Sciatic nerve (tissue), 1 donor: ENCODE data around the gene DRAM1.

DNA sequence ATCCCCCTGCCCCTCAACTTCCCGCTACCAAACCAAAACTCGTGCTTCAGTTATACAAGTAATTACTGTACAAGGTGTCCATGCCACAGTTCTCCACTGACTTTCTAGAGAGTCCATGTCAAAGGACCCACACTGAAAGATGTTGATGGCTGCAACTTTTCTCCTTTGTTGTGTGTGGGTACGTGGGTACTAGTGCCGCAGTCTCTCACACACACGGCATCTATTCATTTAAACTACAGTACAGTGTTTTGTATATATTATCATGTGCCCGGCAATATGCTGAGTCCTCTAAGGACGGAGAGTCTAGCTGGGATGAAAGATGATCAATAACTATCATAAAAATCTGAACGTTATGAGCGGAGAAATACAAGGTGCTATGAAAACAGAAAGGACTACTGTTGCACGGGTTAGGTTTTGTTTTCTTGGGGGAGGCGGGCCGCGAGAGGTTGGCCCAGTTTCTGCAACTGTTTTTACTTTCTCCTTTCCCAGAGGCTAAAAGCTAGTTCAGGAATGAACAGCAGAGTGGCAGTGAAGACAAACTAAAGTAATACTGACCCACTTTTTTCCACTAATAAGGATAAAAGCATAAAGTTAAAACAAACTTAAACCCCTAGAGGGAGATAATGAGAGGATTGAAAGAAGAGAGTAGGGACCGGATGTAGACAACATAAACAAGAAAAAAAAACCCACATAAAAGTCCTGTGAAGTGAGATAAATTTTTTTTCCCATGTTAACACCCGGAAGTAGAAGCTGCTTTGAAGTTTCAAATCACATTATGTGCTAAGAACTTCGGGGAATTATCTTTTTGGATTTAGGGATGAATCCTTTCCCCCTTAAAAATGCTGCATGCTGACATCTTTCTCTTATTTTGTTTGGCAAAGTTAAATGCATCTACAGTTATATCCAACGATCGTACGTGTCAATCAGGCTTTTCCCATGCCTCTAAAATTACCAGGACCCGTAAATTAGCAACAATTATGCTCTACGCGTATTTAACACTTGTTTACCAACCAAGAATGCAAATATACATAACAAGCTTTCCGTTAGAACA, 879 bp upstream of the CDK17 start:
- PRO-cap: unidirectional peak, plus-strand start at position 502 of the sequence

DNA sequence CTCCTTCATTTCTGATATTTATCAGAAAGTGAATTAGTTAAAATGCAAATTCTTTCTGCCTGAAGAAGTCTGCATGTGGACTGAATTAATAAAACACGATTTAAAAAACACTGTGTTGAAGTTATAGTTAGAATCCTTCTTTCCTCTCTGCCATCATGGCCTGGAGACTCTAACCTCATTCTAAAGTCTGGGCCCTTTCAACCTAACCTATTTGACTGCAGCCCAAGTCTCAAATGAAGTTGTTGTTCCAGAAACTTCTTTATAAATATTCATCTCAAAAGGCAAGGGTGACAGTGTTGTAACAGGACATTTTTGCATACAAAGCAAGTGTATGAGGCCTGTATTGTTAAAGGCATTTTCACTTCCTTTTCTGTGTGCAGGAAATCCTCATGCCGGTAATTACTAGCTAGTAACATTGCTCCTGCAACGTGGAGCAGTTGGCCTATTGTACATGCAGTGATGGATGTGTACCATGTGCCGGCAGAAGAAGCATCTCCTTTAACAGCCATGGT, 399.0 kb downstream of the NEDD1 start:
- PRO-cap: no peak

GRCh38 chr12:97568472-97569016, 661.5 kb downstream of the NEDD1 start:
- PRO-cap: unidirectional peak, minus-strand start at chr12:97568729

DNA sequence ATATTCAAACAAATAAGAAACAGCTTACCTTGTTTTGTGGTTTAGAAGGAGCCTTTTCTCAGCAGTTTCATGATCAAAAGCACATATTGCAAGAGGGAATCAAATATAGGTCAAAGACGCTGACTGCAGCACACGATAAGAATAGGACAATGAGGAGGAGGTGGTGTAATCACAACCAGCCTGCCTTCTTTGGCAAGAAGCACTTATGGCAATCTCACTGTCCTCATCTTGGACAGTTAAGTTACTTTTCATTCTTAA, 759.1 kb upstream of the TMPO start:
- PRO-cap: no peak

DNA sequence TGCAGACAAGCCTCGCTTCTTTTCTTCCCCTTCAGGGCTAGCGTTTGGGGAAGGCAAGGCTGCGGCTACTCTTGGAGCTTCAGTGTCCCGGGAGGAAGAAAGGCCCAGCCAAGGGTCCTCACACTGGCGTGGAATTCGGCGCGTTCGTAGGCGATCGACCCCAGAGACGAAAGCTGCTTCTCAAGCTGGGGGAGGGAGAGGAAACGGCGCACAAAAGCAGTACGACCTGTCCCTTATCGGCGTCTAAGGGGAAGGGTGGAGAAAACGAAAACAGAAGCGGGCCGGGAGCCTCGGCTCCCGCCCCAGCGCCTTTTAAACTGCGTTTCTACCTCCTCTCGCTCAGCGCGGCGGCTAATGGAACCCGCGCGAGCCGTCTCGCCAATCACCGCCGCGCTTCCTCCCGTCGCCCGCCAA, 235 bp upstream of the TMPO start:
- PRO-cap: bidirectional peak, plus-strand start at position 82 of the sequence, minus-strand start outside the sequence; bidirectional peak, plus-strand start outside the sequence, minus-strand start at position 356 of the sequence

DNA sequence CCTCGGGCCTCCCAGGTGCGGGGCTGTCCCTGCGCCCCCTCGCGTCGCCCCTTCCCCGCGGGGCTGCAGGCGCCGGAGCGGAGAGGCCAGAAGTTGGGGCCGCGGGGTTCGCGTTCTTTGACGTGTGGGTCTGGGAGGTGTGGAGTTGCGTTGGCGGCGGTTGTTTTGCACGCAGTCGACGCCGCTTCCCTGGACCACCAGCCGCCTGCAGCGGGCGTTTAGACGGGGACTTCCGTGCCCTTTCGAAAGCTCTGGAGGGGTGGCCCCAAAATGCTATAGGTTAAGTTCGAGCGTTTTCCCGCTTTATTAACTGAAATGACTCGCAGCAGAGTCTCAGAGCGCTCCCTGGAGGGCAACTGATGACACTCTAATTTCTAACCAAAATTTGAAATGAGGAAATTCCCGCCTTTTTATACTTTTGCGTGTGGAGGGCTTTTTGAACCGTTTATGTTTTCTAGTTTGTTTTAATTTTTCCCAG, 888 bp downstream of the TMPO start:
- PRO-cap: bidirectional peak, plus-strand start at position 177 of the sequence, minus-strand start at position 191 of the sequence

GRCh38 chr12:98578801-98579379, 14.6 kb upstream of the SLC25A3 start:
- PRO-cap: no peak

DNA sequence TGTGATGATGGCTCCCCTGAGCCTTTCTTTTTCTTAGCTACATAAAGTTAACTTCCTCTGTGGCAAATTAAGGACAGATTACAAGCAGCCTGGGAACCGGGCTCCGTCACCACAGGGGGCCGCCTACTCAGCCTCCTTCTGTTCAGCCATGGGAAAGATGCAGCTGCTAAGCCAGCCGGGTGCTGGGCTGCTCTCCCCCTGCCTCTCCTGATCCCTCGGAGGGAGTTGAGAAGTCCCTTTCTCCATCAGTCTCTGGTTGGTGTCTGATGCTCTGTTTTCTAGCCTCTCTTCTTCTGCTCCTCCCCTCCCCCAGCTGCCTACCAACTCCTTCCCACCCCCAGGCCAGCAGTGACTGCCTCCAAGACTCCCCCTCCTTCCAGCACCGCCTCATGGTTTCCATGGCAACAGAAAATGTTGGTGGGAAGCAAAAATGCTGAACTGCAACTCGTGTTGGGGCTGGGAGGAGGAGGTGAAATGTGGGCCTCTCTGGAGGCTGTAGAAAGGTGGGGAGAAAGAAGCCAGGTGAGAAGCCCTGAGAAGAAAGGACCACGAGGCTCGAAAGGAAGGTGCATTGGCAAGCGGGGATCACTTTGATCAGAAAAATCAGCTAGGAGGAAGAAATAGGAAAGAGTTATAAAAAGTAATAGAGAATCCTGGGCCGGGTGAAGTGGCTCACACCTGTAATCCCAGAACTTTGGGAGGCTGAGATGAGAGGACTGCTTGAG, 486.8 kb downstream of the APAF1 start:
- PRO-cap: no peak

DNA sequence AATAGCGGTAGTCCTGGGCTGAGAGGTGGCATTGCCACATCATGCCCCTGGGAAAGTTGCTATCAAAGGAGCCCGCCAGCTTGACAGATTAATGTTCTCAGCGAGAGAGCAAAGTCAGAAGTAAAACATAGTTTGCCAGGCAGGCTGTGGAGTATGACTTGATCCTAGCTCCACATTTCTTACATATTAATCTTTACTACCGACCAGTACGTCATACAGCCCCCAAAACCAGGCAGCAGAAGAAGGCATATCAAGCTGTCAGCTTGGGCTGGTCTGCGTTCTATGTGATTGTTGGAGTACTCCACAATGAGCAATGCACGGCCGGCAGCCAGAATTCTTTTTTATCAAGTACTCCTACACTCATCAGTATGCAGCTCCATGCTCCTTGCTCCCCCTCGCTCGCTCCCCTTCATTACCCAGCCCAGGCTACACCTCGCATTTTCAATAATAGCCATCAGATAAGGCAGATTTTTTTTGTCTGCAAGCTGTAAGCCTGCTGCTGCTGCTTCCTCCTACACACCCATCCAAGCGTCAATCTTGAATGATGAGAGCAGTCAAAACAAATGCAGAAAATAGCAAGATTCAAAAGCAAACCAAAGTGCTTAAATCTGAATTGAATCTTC, 493.0 kb upstream of the GARIN6 start:
- PRO-cap: no peak

- PRO-cap: no peak
Observed at GRCh38 chr12:100136915-100137533, 5.7 kb downstream of the BLTP3B start.

DNA sequence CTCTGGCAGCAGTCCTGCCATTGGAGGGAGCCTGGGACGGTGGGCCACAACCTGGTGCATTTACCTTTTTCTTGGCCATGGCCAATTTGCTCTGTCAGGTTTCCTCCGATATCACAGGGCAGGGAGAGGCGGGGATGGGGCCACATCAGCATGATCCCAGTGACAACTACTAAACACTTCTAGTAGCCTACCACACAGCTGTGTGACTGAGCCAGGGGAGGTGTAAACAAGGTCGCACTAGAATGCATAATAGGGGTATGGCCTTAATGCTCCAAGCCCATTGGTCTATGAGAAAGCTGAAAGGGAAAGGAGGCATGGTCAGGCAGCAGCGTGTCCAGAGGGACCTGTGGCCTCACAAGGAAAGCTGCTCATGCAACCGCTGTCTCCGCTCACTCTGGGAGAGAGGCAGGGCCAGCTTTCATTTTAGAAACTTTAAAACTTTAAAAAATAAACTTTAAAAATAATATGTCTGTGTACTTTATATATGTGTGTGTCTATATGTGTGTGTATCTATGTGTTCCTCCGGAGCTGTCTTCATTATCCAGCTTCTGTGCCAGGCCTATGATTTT, 27.5 kb upstream of the ACTR6 start:
- PRO-cap: no peak

DNA sequence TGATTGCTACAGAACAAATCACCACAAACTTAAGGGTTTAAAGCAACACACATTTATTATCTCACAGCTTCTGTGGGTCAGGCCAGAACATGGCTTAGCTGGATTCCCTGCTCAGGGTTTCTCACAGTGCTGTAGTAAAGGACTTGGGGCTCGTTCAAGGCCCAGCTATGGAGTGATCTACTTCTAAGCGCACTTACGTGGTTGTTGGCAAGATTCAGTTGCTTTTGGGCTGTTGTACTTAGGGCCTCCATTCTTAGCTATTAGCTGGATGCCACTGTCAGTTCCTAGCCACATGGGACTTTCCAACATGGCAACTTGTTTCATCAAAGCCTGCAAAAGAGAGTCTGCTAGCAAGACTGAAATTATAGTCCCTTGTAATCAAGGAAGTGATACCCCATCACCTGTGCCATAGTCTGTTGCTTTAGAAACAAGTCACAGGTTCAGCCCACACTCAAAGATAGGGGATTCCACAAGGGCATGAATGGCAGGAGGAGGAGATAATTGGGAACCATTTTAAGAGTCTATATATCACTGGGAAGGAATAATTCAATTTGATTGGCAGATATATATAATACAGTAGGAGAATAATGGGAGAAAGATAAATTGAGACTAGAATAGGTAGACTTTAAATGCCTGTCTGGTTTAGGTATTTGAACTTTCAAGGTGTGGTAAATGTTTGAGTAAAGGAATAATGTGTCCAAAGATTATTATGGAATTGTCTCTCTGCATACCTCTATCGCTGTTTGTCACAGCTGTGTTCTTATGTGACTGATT, 27.1 kb upstream of the SLC17A8 start:
- PRO-cap: no peak

GRCh38 chr12:100339307-100339609, 17.6 kb upstream of the SLC17A8 start:
- PRO-cap: no peak

- PRO-cap: no peak
Observed at GRCh38 chr12:100445042-100445249, 28.7 kb upstream of the NR1H4 start.

DNA sequence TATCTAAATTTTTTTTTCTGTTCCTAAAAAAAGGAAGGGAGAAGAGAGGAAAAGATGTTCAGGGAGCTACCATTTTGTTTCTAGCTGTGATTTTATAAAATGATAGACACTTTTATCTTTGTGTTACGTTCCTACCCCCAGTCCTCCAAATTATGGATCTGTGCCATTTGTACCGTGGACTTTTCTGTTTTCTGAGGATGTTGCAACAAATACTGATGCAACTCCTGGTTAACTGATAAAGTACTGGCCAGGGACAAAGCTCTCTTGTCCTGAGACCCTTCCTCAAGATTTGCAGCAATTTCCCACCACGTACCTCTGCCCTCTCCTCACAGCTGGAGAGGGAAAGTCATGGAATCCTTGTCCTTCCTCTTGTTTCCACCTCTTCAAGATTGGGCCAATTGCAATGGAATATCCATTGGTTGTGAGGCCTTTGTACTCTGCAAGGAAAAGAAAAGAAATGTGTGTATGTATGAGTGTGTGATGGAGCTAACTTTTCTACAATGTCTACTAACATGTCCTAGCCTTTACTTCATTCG, 1.6 kb downstream of the NR1H4 start:
- PRO-cap: no peak

- PRO-cap: no peak
Observed at GRCh38 chr12:100987836-100988241, 193.3 kb downstream of the ANO4 start.

- PRO-cap: no peak
Observed at GRCh38 chr12:101607917-101608350, 13.2 kb downstream of the MYBPC1 start.

GRCh38 chr12:101642173-101642863, 47.5 kb downstream of the MYBPC1 start:
- PRO-cap: no peak

DNA sequence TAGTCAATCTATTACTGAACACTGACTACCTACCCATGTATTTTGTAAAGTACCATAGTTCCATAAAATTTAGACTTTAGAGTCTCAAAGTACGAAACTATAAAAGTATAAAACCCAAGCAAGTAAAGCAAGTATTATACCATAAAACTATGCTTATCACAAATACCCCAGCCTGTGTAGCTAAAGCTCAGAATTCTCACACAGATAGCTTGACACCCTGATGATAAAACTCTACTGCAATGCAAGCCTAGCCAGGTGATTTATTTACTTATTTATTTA, 6.7 kb upstream of the CHPT1 start:
- PRO-cap: no peak

DNA sequence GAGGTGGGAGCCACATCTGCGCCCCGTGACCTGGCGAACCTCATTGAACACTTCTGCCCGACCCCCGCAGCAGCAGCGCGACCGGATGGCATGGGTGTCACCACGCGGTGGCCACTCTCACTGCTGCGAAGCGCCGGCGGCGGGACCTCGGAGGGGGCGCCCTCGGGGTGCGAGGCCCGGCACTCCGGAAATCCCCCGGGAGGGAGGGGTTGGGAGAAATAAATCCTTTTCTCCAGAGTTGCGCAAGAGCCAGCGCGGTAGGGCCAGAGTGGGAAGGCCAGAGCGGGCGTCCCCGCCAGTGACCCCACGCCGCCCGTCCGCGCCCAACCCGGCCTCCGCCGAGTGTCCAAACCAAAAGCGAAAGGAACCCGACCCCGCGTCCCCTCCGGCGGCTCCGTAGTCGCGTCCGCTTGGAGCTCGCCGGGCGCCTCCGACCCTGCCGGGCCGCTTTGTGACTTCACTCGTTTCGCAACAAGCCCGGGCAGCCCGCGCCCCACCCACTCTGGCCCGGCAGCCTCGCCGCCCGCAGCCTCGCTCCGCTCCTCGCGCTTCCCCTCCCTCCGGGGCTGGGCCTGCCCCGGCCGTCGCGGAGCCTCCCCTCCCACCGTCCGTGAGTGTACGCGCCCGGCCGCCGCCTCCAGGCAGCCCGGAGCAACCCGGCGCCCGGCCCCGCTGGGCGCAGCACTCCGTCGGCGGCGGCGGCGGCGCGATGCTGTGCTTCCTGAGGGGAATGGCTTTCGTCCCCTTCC, at the start of gene DRAM1:
TSS of gene DRAM1 (plus strand) at position 500 of the 749 bp plus-strand sequence.
- PRO-cap: bidirectional peak, plus-strand start at position 128 of the sequence, minus-strand start at position 122 of the sequence; bidirectional peak, plus-strand start at position 684 of the sequence, minus-strand start at position 346 of the sequence